ENCODE measurements around the genes ZNF768 and BCL7C.

DNA sequence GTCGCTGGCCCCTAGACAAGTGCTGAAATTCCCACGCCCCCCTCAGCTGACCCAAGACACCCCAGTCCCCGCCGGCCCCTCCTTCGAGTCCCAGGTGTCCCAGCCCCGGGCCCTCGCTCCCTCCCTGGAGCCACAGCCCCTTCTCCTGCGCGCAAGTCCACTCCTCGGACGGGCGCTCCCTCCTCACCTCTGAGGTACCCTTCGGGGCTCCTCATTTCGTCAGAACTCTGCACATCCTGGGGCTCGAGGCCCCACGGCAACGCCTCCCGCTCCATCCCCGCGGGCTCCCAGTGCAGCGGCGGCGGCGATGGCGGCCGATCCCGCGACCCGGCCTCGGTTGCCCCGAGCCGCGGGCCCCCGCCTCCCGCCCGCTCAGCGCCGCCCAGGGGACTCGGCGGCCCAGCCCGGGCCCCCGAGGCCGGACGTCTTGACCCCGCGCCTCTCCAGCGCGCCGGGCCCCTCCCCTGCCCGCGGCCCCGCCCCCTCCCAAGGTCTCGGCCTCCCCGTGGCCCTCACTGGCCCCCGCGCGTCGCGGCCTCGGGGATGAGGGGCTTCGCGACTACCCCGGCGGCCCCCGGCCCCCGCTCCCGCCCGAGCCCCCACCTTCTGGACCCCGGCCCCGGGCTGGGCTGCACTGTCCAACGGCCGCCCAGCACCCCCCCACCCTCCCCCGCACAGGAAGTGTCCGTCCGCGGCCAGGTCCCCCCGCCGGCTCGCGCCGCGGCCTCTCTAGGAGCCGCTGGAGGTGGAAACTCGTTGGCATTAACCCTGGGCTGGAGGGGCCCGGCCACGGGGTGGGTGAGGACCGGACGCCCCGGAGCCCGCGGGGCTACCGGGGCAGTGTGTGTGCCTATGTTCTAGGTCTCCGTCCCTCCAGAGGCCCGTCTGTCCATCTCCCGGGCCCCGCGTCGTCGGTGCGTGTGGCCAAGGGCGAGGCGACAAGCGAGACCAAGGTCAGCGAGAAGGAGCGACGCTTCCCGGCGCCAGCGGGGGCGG is at the start of gene ZNF768:
Gene ZNF768 (minus strand): TSS at position 428 of the 996 bp plus-strand sequence.
- PRO-cap: bidirectional peak, plus-strand start at position 759 of the sequence, minus-strand start at position 461 of the sequence; bidirectional peak, plus-strand start outside the sequence, minus-strand start at position 950 of the sequence

DNA sequence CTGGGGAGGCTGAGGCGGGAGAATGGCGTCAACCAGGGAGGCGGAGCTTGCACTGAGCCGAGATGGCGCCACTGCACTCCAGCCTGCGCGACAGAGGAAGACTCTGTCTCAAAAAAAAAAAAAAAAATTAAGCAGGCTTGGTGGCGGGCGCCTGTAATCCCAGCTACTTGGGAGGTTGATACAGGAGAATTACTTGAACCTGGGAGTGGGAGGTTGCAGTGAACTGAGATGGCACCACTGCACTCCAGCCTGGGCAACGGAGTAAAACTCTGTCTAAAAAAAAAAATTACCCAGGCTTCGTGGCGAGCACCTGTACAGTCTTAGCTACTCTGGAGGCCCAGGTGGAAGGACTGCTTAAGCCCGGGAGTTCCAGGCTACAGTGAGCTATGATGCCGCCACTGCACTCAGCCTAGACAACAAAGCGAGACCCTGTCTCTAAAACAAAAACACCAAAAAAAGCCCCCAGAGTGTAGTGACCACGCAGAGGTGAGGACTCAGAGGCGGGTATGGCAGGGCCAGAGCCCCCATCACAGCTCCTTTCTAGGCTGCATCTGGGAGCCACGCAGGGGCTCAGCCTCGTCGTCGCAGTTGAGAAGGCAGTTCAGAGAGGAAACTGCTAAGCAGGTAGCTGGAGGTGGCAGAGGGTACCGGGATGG is 1.0 kb downstream of the ZNF764 start:
- PRO-cap: no peak

GRCh38 chr16:30568188-30568709 is 3.3 kb downstream of the ZNF688 start:
- PRO-cap: bidirectional peak, plus-strand start at chr16:30568521, minus-strand start at chr16:30568314

DNA sequence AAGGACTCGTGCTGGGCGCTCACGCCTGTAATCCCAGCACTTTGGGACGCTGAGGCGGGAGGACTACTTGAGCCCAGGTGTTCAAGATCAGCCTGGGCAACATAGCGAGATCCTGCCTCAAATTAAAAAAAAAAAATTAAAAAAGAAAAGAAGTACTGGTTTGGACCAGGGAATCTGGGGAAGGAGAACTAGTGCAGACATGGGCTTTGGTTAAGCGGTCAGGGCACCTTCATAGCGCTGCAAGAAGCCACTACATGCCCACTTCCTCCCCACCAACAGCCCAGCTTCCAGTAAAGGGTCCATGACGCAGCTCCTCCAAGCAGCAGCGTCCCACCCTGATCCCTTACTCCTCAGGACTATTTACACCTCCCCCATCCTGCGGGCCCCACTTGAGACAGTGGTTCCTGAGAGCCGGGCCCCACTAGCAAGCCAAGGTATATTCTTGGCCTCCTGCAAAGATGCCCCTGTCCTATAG is 1.1 kb upstream of the PRR14 start:
- PRO-cap: no peak

GRCh38 chr16:30662272-30662734 is 4.1 kb downstream of the FBRS start:
- PRO-cap: no peak

DNA sequence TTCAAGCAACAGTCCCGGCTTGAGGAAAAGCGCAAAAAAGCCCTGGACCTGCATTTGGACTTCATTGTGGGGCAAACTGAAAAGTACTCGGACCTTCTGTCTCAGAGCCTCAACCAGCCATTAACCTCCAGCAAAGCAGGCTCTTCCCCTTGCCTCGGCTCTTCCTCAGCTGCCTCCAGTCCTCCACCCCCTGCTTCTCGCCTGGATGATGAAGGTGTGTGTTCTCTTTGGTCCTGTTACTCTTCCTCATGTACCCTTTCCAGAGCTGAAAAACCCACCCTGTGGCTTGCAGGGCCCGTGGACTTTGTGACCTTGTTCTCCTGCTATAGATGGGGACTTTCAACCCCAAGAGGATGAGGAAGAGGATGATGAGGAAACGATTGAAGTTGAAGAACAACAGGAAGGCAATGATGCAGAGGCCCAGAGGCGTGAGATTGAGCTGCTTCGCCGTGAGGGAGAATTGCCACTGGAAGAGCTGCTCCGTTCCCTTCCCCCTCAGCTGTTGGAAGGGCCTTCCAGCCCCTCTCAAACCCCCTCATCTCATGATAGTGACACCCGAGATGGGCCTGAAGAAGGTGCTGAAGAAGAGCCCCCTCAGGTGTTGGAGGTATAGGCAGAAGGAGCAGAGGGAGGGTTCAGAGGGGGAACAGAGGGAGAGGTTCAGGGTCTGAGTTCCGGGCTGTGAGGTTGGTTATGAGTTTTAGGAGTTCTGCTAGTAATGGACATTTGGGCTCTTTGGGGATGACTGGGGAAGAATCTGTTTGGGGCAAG is 10.7 kb downstream of the SRCAP start:
- PRO-cap: no peak

DNA sequence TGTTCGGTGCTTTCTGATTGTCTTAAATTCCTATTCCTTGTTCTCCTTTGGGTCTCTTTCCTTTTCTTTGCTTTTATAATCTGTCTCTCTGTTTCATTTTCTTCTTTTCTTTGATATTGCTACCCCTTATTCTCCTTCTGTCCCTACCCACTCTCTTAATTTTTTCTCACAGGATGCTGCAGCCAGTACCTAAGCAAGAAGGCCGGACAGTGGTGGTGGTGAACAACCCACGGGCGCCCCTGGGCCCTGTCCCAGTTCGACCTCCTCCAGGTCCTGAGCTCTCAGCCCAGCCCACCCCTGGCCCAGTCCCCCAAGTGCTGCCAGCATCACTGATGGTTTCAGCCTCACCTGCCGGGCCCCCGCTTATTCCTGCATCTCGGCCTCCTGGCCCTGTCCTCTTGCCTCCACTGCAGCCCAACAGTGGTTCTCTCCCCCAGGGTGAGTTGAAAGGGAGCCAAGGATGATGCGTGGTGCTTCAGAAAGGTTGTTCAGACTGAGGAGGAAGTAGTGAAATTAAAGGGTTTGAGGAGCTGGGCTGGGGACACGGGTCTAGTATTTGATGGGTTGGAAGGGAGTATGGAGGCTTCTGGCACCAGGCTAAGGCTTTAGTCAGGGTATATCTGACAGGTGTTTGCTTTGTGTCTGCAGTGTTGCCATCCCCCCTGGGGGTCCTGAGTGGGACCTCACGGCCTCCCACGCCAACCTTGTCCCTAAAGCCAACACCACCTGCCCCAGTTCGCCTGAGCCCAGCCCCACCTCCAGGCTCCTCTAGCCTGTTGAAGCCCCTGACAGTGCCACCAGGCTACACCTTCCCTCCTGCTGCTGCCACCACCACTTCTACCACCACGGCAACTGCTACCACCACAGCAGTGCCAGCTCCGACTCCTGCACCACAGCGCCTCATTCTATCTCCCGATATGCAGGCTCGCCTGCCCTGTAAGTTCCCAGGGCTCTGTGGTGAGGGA is 19.6 kb upstream of the TMEM265 start:
- PRO-cap: no peak

- PRO-cap: no peak
These were observed 3.1 kb upstream of the PHKG2 start for GRCh38 chr16:30745148-30745458.

- PRO-cap: no peak
These were observed 799 bp downstream of the RNF40 start for GRCh38 chr16:30762801-30763440.

DNA sequence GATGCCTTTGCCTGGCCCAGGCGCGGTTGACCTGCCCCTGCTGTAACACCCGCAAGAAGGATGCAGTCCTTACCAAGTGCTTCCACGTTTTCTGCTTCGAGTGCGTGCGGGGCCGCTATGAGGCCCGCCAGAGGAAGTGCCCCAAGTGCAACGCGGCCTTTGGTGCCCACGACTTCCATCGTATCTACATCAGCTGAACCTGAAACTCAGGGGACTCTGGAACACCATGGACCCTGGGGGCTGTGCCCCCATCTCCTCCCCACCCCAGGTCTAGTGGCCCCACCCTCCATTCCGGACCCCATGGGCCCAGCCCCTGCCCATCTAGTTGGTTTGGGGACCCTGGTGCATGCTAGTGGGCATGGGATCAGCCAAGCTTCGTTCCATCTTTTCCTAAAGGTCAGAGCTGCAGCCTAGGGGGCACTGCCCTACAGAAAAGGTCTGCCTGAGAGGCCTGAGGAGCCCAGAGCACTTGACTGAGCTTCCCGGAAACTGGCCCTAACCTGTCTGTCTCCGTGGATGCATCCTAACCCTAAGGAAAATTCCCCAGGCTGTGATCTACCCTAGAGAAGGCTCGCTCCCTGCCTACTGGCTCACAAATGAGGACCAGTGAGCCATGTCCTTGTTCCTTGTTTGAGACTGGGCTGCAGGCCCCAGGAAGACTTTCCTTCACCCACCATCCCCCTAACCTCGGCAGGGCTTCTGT is 11.9 kb downstream of the RNF40 start:
- PRO-cap: no peak

DNA sequence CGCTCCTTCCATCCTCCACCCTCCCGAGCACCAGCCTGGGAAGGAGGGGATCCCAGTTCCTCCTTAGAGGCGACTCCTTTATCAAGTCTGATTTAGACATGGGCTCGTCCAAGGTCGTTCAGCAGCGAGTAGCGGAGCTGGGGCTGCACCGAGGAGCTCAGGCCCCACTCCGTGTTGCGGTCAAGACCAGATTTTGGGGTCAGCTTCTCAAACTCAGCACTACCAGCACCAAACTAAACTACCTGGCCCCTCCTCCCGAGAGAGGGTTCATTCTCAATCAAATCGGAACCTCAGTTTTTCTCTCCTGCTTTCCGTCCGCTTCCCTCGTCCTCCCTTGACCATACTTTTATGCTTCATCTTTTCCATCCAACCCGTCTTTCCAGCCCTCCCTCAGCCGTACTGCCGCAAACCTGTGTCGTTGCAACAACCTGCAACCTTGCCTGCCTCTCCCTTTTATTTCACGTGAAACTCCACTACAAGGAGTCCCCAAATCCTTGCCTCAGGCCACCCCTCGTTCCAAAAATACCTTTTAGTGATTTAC is 19.1 kb upstream of the ZNF629 start:
- PRO-cap: no peak

DNA sequence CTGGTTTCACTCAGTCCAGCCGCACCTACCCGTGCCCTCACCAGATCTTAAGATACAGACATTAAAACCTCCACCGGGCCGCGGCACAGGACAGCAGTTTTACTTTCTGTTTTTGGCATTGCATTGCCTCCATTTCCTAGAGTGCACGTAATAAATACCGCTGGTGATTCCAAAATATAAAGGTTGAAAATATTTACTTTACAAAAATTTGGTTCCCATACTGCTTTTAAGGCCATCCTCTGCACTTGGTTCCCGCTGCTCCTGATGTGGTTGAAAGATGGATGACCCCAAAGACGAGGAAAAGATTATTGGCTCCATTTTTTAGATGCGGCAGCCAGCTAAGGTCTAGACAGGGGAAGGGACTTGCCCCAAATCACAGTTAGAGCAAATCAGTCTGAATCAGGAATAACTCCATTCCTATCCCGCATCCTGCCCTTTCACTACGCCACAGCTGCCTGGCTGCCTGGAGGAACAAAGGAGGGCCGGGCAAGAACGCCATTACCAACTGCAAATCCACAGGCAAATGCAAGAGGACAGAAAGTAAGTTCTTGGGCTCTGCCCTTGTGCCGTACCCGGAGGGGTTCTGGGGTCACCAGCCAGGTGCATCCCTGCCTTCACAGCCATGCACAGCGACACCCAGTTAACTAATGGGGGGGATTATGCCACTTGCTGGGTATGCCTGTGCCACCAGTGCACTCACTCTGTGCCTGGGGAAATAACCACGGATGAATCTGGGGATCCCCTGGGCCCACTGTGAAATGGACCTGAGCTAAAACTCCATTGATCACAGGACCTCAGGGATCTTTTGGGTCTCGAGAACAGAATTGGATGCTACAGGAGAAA is 18.1 kb downstream of the BCL7C start:
- PRO-cap: no peak

- PRO-cap: bidirectional peak, plus-strand start at chr16:30894262, minus-strand start at chr16:30894055
These were observed at the start of gene BCL7C for GRCh38 chr16:30893773-30894558. TSS of gene BCL7C (minus strand) at chr16:30894077.

DNA sequence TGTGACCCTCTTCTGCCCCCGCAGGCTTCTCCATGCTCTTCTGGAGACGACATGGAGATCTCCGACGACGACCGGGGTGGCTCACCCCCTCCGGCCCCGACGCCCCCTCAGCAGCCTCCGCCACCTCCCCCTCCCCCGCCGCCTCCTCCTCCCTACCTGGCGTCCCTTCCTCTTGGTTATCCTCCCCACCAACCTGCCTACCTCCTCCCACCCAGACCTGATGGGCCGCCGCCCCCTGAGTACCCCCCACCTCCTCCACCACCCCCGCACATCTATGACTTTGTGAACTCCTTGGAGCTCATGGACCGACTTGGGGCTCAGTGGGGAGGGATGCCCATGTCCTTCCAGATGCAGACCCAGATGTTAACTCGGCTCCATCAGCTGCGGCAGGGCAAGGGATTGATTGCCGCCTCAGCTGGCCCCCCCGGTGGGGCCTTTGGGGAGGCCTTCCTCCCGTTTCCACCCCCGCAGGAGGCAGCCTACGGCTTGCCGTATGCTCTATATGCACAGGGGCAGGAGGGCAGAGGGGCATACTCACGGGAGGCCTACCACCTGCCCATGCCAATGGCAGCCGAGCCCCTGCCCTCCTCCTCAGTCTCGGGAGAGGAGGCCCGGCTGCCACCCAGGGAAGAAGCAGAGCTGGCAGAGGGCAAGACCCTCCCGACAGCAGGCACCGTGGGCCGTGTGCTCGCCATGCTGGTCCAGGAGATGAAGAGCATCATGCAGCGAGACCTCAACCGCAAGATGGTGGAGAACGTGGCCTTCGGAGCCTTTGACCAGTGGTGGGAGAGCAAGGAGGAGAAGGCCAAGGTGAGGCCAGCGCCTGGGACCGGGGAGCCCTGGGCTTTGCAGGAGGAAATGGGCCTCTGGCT is 8.3 kb downstream of the SETD1A start:
- PRO-cap: no peak

- PRO-cap: no peak
These were observed 919 bp upstream of the HSD3B7 start for GRCh38 chr16:30983758-30984817.

DNA sequence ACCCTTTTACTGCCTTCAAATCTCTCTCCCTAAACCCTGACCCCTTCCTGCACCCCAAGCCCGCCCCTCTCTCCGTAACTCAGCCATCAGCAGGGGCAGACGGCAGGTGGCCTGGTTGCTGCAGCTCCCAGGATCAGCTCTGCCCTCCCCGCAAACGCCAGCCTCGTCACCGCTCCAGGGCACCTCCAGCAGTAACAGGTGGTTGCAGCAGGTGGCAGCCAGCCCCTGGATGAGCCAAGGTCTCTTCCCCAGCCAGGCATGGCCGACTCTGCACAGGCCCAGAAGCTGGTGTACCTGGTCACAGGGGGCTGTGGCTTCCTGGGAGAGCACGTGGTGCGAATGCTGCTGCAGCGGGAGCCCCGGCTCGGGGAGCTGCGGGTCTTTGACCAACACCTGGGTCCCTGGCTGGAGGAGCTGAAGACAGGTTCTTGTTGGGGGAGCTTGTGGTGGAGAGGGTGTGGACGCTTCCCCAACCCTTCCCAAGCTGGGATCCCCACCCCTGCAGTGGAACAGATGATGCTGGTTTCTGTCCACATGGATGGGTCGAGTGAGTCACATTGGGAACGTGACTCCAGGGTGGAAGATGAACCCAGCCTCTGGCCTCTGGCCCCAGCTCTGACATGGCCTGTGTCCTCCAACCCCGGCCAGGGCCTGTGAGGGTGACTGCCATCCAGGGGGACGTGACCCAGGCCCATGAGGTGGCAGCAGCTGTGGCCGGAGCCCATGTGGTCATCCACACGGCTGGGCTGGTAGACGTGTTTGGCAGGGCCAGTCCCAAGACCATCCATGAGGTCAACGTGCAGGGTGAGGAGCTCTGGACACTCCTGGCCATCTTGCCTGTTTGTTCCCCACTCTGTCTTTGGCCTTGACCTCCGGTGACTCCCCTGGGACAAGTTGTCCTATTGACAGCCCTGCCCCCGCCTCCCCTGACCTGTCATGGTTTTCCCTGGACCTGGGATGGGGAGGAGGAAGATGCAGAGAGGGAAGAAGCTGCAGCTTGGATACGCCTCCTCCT is 701 bp downstream of the HSD3B7 start:
- PRO-cap: no peak

- PRO-cap: no peak
These were observed 973 bp downstream of the ZNF668 start for GRCh38 chr16:31072945-31073589.

GRCh38 chr16:31080382-31081170 is 6.4 kb downstream of the ZNF646 start:
- PRO-cap: no peak

DNA sequence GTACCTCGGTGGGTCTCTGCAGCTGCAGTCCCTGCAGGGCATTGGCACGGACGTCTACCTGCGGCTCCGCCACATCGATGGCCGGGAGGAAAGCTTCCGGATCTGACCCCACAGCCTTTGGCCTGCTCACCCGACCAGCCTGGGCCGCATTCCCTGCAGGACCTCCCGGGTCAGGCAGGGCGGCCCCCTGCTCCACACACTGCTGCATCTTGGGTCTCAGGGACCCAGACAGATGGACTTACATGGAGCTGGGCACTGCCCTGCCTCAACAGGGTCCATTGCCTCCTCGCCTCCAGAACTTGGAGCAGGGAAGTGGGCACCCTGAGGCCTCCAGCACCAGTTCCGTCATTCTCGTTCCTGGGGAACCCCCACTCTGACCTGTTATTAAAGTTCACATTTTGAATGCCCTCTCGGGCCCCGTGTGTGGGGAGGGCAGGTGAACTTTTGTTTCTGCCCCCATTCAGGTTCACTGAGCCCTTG is 4.0 kb downstream of the BCKDK start:
- PRO-cap: no peak

DNA sequence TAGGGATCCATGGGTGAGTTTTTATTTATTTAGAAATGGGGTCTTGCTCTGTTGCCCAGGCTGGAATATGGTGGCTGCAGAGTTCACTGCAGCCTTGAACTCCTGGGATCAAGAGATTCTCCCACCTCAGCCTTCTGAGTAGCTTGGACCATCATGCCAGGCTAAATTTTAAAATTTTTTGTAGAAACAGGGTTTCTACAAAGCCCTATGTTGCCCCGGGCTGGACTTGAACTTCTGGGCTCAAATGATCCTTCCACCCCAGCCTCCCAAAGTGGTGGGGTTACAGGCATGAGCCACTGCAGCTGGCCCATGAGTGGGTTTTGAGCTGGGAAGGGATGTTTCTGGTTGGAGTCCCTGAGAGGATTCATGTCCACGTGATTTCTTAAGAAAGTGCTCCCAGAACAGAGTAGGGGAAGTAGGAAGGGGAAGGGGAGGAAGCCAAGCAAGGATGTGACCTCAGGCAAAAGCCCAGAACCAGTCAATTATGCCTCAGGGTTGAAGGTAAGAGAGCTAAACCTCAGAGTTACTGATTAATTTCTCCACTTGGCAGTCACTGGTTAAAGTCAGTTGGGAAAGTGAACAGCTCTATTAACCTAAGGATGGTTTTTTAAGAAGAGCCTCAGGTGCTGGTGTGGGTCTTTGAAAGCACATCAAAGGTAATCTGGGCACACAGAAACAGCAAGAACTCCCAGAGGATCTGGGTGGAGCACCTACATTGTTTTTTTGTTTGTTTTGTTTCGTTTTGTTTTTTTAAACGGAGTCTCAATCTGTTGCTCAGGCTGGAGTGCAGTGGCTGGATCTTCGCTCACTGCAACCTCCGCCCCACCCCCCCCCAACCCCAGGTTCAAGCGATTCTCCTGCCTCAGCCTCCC is 3.8 kb upstream of the KAT8 start:
- PRO-cap: no peak

Data from Metastatic Pancreatic Carcinoma in the Ovary (tissue), 1 donor.